Epidermal melanocyte (primary cell): ENCODE measurements around a stretch of chr15.

GRCh38 chr15:101647297-101647742 lies 4.9 kb downstream of the TM2D3 start:
- RRBS: no CpG with 5 or more reads among the region's 3 CpGs

- RRBS: 0% methylated on average over 4 of the region's 6 CpGs
Observed at GRCh38 chr15:101651655-101651797, 655 bp downstream of the TM2D3 start.

DNA sequence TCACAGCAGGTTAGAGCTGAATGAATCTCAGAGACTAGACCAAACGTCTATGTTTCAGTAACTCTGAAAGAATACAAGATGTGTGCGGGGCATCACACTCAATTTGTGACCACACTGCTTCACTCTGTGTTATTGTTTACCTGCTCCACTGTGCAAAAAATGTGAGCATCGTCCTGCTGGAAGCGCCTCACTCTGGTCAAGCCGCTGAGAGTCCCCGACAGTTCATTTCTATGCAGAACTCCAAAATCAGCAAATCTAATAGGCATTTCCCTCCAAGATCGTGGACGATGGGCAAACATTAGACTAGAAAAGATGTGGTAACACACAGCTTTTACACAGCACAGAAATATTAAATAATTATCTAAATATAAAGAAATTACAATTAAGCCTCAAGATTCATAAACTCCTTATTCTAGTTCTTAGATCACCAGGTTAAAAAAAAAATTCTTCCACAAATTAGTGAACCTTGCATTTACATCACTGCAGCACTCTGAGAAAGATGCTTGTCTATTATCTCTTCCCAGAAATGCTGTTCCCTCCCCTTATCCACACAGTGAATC lies 31.8 kb upstream of the TM2D3 start:
- RRBS: no CpG with 5 or more reads among the region's 8 CpGs

DNA sequence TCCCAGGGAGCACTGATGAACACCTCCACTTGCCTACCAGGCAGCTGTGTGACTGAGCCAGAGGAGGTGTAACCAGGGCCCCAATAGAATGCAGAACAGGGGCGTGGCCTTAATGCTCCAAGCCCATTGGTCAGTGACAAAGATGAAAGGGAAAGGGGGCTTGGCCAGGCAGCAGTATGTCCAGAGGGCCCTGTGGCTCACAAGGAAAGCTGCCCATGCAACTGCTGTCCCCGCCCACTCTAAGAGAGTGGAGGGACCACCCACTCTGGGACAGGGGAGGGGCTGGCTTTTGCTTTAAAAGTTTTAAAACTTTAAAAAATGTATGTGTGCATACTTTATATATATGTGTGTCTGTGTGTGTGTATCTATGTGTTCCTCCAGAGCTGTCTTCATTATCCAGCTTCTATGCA lies 21.3 kb upstream of the OR4F6 start:
- RRBS: no CpG with 5 or more reads among the region's 2 CpGs